ENCODE measurements around the genes PODXL2 and SEC61A1.

GRCh38 chr3:127223962-127224549 lies 31.1 kb downstream of the PRR23E start:
- RRBS: no CpG with 5 or more reads among the region's 10 CpGs

GRCh38 chr3:127628791-127629486 lies at the start of gene PODXL2:
PODXL2 (plus strand) TSS chr3:127629185.
- RRBS: 1% methylated on average over 81 of the region's 110 CpGs

- RRBS: no CpG with 5 or more reads among the region's 18 CpGs
Observed at GRCh38 chr3:127707687-127708536, 35.2 kb downstream of the ABTB1 start.

- RRBS: no CpG with 5 or more reads among the region's 13 CpGs
Observed at GRCh38 chr3:127744219-127744964, 71.6 kb downstream of the ABTB1 start.

DNA sequence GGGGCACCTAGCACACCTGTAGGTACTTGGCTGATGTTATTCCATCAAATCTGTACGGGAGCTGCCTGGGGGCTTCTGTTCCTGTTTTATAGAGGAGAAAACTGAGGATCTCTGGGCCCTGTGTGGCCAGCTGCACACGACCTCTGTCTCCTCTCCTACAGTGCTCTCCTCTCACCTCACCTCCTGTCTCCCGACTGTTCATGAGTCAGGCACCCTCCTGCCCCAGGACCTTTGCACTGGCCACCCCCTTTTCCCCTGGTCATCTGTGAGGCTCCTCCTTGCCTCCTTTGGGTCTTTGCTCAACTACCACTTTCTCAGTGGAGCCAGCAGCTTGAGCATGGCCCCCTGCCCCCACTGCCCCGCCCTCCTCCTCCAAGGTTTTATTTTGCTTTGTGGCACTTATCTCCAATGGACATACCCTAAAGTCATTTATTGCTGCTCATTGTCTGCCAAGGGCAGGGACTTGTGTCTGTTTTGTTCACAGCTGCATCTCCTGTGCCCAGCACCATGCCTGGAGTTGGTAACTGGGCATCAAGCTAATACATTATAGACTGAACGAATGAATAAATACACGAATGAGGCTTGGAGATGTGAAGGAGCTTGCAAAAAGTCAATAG lies 64.3 kb downstream of the MGLL start:
- RRBS: no CpG with 5 or more reads among the region's 6 CpGs

GRCh38 chr3:127791044-127791455 lies 31.3 kb downstream of the MGLL start:
- RRBS: no CpG with 5 or more reads among the region's 4 CpGs

DNA sequence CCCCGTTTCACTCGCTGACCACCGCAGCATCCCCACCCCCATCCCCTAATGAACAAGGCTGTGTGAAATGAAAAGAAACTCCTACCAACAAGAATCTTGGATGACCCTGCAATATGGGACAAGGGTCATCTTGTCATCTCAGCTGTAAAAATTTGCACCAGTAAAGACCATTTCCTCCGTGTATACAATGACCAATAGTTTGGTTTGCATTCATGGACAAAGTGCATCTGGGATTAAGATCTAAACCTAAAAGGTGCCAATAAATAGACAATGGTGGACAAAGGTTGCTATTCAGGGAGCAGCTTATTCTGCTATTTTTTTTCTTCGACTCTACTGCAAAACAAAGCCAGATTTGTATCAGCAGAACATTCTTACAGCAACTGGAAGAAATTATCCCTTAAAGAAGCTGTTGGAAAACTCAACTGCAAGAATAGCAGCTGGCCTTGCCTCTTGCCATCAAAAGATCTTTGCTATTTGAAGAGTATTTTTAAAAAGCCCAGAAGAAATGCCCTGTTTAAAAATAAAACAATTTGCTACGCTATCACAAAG lies 7.9 kb downstream of the MGLL start:
- RRBS: no CpG with 5 or more reads among the region's 6 CpGs

- RRBS: 1% methylated on average over 57 of the region's 97 CpGs
Observed at GRCh38 chr3:128052087-128052802, at the start of gene SEC61A1. SEC61A1 (plus strand) TSS chr3:128052437.

DNA sequence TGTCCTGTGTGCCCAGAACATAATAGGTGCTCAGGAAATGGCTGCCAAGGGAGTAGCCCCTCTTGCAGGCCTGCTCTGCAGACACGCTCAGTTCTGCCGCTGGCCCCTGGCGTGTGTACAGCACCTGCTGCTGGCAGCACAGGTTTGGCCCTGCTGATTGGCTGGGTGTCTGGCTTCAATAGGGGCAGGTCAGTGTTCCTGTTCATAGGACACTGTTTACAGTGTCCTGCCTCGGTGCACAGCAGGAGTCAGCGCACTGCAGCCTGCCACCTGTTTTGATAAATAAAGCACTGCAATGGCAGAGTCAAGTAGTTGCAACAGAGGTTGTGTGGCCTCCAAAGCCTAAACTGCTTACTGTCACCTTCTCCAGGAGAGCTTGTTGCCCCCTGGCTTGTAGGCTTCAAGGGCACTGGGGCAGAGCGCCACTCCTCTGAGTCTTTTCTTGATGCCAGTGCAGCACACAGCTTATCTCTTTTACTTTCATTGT lies 146.8 kb downstream of the DNAJB8 start:
- RRBS: no CpG with 5 or more reads among the region's 6 CpGs

DNA sequence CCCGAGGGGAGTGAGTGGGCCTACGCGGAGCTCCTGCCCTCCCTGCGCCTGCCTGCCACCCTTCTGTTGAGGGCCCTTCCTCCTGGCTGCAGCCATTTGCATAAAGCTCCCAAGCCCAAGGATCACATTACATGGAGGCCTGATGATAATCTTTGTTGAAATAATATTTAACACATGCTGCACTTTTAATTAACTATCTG lies 39.1 kb downstream of the DNAJB8 start:
- RRBS: no CpG with 5 or more reads among the region's 4 CpGs

DNA sequence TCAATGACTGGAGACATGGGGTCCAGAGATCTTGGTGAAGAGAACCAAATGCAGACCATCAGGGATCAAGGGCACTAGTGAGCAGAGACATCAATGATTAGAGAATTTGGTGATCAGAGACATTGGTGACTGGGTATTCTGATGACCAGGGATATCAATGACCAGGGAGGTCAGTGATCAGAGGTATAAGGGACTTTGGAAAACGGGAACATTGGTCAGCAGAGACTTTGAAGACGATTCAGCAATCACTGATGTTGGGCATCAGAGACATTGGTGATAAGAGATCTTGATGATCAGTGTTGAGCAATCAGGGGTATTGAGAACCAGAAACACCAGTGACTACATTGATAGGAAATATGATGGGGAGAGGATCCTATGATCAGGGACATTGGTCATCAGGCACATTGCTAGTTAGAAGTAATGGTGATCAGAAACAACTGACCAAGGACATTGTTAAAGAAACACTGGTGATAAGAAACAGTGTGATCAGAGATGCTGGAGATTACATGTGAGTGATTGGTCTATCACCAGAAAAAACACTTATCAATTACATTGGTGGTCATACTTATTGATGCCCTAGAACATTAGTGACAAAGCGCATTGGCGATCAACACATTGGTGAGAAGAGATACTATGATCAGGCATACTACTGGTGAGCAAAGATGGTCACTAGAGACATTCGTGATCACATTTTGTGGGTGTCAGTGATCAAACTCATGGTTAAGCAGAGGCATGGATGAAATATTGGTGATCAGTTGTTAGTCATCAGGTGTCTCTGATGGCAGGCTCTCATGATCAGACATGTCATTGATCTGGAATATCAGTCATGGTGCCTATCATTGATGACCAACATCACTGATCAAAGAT lies 11.6 kb upstream of the DNAJB8 start:
- RRBS: no CpG with 5 or more reads among the region's 5 CpGs

DNA sequence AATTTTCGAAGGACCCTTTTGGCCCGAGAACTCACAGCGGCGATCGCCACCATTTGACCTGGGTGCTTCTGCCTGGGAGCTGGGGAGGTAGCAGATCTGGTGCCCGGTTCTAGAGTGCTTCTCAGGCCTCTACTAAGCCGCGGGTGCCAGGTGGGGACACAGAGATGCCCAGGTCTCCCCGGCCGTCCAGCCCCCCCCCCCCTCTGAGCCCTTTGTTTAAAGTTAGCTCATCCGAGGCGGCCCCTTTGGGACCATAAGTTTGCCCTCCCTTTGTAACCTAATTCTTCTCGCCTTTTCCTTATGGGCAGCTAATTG lies 2.0 kb downstream of the GATA2 start:
- RRBS: 2% methylated on average over 3 of the region's 13 CpGs

DNA sequence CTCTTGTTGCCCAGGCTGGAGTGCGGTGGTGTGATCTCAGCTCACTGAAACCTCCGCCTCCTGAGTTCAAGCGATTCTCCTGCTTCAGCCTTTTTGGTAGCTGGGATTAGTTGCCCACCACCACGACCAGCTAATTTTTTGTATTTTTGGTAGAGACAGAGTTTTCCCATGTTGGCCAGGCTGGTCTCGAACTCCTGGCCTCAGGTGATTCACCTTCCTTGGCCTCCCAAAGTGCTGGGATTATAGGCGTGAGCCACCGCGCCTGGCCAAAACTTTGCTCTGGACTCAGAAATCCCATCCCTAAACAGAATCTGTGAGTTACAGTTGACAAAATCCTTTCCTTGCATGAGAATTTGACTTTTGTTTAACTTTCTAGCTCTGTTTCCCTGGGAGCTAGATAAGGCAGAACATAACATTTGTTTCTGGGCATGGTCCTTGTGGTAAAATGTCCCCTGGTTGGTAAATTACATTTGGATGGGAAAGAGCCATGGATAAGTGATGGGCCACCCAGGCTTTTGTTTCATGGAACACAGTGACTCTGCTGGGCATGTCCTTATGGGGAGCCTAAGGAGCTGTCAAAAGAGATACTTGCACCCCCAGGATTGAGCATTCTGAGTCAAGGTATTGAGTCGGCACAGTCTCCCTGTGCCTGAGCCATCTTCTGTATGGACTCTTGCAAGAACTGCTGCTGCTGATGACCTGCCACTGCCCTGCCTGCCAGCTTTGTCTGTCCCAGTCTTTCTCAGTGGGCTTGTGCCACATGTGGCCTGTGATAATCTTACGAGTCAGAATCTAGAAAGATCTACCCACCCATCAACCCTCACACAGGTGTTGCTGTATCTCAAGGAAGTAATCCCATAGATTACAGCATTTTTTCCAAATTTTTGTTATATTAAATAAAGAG lies 65.4 kb downstream of the RAB7A start:
- RRBS: no CpG with 5 or more reads among the region's 10 CpGs

GRCh38 chr3:128803828-128804829 lies 75.3 kb upstream of the ACAD9 start:
- RRBS: no CpG with 5 or more reads among the region's 6 CpGs

GRCh38 chr3:128807321-128807799 lies 72.1 kb upstream of the ACAD9 start:
- RRBS: no CpG with 5 or more reads among the region's 7 CpGs

- RRBS: no CpG with 5 or more reads among the region's 1 CpG
Observed at GRCh38 chr3:128808772-128809024, 70.7 kb upstream of the ACAD9 start.

GRCh38 chr3:128993166-128993851 lies 567 bp downstream of the CFAP92 start:
- RRBS: 77% methylated on average over 11 of the region's 33 CpGs

DNA sequence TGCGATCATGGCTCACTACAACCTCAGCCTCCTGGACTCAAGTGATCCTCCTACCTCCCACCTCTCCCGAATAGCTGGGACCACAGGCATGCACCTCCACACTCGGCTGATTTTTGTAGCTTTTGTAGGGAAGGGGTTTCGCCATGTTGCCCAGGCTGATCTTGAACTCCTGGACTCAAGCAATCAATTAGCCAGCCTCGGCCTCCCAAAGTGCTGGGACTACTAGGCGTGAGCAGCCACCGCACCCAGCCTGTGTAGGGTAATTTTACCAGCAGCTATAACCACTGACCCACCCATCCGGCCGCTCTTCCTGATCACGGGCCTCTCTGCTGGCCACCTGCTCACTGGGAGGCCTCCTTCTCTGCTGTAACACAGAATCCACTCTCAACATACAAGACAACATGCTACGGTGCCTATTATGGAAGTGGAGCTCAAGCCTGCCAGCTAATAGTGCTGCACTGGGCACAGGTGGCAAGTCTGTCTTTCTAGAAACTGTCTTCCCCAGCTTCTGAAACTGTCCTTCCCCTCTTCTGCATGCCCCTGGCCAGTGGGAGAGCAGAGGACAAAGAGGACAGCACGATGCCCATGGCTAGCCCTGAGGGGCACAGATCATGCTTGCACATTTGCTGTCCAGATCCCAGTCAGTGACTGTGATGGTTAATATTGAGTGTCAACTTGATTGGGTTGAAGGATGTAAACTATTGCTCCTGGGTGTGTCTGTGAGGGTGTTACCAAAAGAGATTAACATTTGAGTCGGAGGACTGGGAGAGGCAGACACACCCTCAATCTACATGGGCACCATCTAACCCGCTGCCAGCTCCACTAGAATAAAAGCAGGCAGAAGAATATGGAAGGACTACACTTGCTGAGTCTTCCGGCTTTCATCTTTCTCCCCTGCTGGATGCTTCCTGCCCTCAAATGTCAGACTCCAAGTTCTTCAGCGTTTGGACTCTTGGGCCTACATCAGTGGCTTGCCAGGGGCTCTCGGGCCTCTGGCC lies 4.8 kb downstream of the GP9 start:
- RRBS: no CpG with 5 or more reads among the region's 17 CpGs

DNA sequence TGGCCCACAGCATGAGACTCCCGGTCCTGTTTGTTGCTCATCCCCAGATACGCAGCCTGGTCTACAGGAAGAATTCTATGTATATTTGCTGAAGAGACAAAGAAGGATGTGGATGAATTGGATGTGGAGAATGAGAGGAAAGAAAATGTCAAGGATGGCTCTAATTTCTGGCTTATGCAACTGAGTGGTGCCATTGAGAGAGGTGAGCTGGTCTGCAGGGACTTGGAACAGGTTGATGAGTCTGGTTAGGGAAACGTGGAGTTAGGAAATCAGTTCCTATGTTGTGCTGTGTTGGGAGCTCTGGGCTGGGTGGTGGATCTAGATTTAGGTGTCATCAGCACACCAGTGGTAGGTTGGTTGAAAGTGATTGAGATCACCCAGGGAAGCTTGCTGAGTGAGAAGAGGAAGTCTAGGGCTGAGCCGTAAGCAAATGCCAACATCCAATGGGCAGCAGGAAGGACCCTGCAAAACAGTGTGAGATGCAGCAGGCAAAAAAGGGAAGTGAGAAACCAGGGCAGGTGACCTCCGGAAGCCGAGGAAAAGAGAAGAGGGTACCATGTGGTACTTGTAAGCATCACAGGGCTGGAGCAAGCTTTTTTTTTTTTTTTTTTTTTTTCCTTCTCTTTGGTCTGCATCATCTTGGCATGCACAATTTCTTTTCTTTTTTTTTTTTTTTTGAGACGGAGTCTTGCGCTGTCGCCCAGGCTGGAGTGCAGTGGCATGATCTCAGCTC lies 16.0 kb upstream of the COPG1 start:
- RRBS: no CpG with 5 or more reads among the region's 9 CpGs

DNA sequence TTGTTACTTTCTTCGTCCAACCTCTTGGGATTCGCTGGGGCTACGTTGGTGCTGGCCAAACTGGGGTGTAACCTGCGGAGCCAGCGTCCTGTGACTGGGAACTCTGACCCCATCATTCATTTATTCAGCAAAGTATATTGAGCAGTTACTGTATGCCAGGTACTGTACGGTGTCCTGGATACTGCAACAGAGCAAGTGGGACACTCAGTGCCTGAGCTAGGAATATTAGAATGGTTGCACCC lies 551 bp downstream of the COPG1 start:
- RRBS: no CpG with 5 or more reads among the region's 6 CpGs